Measurements from ENCODE around the genes CLEC12A, KLRC4 and TAS2R8.

DNA sequence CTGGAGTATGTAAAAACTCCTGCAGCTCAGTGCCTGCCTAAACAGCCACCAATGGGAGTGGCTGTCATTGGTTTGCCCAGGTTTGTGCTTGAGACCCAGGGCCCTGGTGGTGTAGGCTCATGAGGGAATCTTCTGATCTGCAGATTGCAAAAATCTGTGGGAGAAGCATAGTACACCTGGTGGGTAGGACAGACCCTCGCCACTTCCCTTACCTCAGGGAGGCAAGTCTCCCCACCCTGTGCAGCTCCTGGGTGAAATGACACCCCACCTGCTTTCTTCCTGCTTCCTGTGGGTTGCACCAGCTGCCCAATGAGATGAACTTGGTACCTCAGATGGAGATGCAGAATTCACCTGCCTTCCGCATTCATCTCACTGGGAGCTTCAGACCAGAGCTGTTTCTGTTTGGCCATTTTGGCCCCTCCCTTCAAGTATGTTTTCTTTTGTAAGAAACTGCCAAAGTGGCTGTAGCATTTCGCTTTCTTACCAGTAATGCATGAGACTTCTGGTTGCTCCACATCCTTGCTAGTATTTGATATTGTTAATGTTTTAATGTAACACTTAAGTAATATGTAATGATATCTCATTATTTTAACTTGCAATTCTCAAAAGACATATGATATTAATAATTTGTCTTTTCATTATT, 4.7 kb downstream of the CLEC2D start:
- RRBS = no CpG with 5 or more reads among the region's 3 CpGs

- RRBS = no CpG with 5 or more reads among the region's 5 CpGs
Observed at GRCh38 chr12:9702057-9702851, 32.7 kb downstream of the CLEC2D start.

- RRBS = no CpG with 5 or more reads among the region's 43 CpGs
Observed at GRCh38 chr12:9739695-9740432, 20.8 kb downstream of the CD69 start.

DNA sequence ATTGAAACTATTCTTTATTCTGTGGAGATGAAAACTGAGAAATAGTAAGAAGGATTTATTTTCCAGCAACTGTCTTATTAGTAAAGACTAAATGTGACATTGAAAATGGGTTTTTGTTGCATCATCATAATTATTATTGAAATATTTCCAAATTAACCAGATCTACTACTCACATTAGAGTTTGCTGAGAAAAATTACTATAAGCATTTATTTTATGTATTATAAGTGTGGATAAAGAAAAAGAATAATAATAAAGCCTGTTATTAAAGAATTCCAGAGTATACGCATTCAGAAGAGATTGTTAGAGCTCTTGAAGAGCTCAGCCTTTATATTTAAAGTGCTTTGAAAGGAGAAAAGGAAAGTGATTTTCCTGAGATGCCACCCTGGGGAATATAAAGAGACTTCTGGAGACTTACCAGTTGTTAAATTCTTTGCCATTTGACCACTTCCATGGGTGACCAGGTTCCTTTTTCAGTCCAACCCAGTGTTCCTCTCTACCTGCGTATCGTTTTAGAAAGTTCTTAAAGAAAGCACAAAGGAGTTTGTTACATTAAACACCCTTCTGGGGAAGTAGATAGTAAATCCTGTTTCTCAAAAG, 6.4 kb downstream of the CD69 start:
- RRBS = no CpG with 5 or more reads among the region's 3 CpGs

DNA sequence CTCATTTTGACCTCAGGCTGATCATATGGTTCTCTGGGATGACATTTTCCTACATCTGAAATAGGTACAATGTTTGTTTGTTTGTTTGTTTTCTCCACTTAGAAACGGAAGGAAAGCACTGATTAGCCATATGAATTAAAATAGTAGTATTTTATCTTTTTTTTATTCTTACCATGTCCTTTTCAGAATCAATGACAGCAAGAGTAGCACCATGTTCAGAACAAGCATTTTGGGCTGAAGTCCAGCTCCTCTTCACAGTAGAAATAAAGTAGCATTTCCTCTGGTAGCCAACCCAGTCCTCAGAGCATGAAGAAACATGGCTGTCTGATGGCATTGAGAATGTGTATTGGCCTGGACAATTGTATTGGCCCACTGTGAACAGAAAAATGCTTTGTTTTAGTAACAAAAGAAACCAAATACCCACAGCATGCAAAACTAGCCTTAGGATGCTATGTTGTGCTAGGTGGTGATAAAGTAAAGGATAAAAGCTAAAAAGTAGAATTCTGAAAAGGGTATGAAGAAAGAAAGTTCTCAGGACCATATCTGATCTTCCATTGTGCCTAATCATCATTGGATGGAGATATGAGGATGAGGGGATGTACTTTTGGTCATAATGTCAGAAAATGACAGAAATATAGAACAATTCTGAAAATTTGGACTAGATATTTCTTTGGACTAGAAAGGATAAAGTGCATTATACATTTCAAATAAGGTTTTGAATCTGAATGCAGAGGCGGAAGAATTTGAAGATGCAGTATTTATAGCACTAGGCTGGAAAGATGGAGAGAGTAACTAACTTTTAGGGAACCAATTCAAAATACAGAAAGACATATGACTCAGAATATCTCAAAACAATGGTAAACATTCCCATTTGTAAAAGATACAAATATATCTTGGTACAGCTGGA, 5.6 kb downstream of the CD69 start:
- RRBS = no CpG with 5 or more reads among the region's 2 CpGs

GRCh38 chr12:9756127-9756596, 4.5 kb downstream of the CD69 start:
- RRBS = no CpG with 5 or more reads among the region's 2 CpGs

GRCh38 chr12:9852354-9853506, 16.4 kb downstream of the CLEC2B start:
- RRBS = no CpG with 5 or more reads among the region's 6 CpGs

DNA sequence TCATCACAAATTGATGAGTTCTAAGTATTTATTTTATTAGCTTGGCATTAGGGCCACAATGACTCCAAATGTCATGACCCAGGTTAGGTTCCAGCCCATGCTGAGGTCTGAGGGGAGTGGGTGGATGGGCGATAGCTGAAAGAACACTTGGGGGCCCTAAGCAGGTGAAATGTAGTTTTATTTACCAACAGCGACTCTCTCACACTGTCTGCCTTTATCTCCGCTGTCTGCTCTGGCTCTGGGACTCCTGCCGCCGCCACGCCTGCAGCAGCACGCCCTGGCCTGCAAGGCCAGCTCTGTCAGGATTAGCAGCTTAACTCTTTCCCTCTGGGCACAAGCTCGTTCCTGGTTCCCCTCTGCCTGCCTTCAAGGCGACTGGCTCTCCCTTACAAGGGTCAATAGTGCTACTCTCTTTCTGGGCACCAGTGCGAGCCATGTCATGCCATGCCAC, 3.5 kb upstream of the CLEC2B start:
- RRBS = no CpG with 5 or more reads among the region's 10 CpGs

DNA sequence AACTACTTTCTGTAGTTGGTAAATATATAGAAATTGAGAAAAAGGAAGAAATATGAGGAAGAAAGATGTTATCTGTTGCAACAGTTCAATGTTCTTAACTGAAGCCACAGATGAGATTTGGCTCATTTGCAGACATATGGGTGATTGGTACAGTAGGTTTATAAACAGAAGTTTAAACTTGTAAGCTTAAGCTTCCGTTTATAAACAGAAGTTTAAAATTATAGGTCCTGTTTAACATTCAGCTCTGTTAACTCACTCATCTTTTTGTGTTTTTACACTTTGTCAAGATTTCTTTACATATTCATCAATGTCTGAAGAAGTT, at the start of gene CLEC12A:
Gene CLEC12A, plus strand, starts transcription at position 120 of the 322 bp plus-strand sequence.
- RRBS = no CpG with 5 or more reads among the region's 1 CpG

DNA sequence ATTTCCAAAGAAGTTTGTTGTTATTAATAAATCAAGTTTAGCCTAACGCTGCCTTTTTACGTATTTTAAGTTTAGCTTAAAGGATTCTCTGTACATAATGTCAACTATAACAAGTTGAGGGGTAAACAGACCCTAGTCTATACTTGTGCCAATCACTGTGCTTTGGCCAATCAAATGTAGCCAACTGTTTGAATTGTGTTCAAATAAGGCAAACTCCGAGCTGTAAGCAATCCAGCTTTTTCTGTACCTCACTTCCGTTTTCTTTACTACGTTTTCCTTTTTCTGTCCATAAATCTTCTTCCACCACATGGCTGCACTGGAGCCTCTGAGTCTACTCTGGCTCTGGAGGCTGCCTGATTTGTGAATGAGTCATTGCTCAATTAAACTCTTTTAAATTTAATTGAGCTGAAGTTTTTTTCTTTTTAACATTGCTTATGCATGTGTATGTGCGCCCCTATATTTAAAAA, 29.7 kb downstream of the CLEC1A start:
- RRBS = no CpG with 5 or more reads among the region's 6 CpGs

DNA sequence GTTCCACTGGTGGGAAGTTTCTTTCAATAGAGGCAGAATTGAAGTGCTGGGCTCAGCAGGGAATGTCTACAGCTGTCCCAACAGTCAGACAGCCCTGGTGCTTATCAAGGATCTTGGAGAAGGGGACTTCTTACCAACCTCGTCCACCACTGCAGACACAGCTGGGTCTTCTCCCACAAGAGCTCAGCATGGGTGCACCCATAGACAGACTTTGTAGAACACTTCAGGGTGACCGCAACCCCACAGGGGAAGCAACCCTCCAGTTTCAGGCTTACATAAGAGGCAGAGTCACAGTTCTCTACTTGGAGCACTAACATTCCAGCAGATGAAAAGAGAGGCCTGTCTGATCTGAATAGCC, 3.5 kb upstream of the CLEC1A start:
- RRBS = no CpG with 5 or more reads among the region's 2 CpGs

DNA sequence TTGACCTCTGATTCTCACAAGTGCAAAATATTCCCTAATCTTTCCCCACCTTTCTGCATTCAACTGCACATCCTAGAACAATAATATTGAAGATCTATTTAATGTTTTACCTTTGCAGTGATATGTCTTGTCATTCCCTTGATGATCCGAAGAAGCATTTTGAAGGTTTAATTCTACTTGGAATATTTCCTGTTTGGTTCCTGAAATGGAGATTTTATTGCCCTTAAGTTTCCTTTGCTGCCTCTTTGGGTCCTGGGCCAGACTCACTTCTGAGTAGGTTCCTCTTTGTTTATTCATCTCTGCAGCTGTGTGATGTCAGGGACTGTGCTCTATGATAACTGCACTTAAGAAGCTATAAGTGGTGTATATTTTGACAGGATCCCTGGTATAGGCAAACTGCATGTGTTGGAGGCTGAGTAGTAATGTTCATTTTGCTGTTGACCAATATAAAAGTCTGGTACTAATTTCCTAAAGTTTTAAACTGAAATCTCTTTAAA, at the start of gene KLRC4:
Gene KLRC4, minus strand, starts transcription at position 479 of the 497 bp plus-strand sequence.
- RRBS = no CpG with 5 or more reads among the region's 1 CpG

- RRBS = no CpG with 5 or more reads among the region's 4 CpGs
Observed at GRCh38 chr12:10641559-10642342, 28.3 kb upstream of the MAGOHB start.

- RRBS = no CpG with 5 or more reads among the region's 4 CpGs
Observed at GRCh38 chr12:10707152-10707974, 15.8 kb downstream of the YBX3 start.

DNA sequence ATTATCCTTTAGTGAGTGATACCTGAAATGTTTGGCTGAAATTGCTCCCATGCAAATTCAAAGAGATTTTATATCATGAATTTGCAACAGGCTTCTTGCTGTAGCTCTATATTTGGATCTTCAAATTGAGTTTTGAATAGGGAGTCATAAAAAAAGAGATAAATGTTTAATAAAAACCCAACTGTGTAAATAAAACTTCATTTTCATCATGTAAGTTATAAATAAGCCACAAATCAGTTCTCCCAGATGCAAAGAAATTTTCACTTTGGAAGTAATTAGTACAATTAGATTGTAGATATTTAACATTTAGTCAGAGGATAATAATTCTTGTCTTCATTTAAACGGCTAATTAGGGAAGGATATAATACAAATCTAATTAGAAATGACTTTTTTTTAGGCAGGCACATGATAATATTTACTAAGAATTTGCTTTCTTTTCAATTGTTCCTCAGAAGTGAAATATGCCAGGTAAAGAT, at the start of gene TAS2R8:
Gene TAS2R8, minus strand, starts transcription at position 56 of the 476 bp plus-strand sequence.
- RRBS = no CpG with 5 or more reads among the region's 1 CpG

DNA sequence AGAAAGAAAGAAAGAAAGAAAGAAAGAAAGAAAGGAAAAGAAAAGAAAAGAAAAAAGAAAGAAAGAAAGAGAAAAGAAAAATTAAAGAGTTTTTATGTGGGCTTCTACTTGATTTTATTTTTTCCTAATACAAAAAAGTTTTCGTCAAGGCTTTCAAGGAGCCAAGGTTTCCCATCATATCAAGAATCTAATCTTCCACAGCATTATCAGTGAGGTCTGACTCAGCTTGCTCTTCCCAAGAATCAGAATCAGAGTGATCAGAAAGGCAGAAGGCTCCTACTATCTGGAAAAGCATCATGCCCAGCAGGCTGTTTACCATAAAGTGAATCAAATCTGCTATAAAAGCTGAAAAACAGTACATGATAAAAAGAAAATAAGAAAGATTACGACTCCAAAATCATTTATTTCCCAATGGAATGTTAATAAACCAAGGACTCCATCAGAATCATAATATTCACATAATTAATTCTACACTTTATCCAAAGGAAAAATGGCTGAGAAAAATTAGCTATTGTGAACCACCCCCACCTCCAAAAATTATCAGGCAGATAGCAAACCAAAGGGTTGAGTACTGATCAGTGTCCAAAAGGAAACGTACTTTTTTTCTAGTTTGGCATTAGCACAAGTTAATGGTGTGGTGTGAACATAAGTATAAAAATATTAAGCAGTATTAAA, 2.5 kb upstream of the SMIM10L1 start:
- RRBS = no CpG with 5 or more reads among the region's 3 CpGs

DNA sequence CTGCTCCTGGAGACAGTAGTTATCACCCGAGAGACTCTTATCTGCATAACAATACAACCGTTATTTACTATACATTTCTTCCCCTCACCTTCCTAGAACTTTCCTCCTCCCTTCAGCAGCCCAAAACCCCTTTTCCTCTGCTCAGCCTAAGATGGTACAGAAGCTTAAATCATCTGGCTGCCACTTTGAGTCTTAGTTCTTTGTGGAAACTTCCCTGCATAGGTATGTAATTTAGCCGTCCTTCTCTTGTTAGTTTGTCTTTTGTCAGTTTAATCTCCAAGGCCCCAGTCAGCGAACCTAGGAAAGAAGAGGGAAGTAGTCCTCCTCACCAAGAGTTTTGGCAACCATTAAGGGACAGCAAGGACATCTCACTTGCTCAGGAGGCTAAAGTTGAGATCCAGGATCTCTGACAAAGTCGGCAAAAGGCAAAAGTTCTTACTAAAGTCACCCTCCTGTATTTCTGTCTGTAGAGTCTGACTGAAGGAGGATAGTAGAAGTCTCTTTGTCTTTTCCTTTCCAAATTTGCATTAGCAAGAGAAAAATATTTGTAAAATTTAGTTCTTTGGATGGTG, 40.2 kb upstream of the ETV6 start:
- RRBS = no CpG with 5 or more reads among the region's 5 CpGs

DNA sequence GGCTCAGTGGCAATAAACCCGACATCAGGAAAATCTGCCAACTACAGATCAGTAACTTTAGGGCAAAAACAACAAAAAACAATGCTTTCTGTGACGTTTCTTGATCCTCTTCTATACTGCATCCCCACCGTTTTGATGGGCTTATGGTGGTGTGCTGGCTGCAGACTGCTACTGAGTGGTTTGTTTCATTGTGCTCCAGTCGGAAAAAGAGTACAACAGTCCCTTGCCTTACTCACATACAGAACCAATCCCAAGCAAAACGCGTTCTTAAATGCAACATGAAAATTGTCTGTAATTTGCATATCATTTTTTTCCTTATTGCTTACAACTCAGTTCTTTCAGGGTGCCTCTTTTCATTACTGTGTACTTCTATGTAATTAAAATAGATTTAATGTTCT, 2.3 kb downstream of the ETV6 start:
- RRBS = no CpG with 5 or more reads among the region's 6 CpGs

GRCh38 chr12:11652171-11653176, 3.0 kb downstream of the ETV6 start:
- RRBS = no CpG with 5 or more reads among the region's 20 CpGs

All from skeletal muscle cell (primary cell).